Natural killer cell (primary cell): ENCODE results near the genes MFAP2 and RCC2.

DNA sequence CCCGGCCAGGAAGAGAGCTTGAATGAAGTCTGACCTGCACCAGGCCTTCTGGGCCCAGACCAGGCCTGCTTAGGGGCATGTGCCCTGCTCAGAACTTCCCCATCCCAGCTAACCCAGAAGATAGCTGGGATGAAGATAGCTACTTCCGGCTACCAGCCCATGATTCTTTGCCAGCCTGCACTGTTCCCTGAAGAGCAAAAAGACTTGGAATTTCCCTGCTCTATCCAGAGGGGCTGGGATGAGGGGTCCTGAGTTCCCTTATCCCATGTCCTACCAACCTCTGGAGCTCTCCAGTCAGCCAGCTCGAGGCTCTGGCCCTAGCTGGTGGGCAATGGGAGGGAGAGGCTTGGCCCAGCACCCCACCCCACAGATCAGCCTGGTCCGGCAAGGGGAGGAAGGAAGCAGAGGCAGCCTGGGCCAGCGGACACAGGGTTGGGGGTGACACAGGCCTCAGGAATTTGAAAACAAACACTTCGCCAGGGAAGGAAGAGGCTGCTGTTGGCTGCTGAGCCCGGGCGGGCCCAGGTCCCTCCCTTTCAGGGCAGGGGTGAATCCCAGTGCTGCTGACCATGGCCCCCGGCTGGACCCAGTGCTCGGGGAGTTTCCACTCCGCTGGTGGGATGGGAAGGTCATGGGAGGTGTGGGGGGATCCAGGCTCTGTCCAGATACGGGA, 25.9 kb upstream of the EPHA2 start:
- PRO-cap, result no peak

DNA sequence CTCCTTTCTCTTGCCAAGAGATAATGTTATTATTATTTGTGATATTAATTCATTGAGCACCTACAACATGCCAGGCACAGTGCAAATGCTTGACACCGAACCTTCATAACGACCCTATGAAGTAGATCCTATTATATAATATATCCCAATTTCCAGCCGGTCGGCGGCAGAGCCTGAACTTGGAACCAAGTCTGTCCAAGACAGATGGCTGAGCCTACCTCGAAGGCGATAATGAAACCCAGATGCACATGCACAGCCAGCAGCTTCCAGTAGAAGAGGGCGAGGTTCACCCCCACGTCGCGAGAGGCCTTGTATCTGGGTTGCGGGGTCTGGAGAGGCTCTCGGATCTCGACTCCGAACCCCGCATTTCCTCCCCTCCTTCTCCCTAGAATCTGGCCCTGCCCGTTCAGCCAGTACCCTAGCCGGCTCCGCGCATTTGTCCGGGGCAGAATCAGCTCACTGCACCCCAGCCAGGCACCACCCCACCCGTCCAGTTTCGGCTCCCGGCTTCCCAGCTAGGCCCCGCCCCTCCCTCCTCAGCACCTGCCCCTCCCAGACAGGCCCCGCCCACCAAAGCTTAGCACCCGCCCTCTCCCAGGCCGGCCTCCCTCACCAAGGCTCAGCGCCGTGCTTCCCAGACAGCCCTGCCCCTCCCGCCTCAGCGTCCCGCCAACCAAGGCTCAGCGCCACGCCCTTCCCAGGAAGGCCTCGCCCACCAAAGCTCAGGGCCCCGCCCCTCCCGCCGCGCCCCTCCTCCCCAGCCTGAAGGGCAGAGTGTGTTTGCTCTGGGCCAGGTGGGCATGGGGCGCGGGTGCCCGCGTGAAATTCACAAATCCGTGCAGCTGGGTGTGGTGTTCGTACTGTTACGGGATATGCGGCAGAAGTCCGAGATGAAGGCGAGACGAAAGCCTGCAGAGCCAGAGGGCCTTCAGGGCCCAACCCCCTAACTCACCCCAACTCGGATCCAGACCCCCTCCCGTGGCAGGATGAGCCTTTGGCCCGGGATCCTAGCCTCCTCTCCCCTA, 4.8 kb upstream of the ARHGEF19 start:
- PRO-cap, result no peak

GRCh38 chr1:16249797-16250291, 12.9 kb upstream of the CPLANE2 start:
- PRO-cap, result no peak

GRCh38 chr1:16289426-16290149, 52.6 kb upstream of the CPLANE2 start:
- PRO-cap, result no peak

- PRO-cap, result no peak
Observed at GRCh38 chr1:16342566-16343031, 9.7 kb downstream of the FBXO42 start.

DNA sequence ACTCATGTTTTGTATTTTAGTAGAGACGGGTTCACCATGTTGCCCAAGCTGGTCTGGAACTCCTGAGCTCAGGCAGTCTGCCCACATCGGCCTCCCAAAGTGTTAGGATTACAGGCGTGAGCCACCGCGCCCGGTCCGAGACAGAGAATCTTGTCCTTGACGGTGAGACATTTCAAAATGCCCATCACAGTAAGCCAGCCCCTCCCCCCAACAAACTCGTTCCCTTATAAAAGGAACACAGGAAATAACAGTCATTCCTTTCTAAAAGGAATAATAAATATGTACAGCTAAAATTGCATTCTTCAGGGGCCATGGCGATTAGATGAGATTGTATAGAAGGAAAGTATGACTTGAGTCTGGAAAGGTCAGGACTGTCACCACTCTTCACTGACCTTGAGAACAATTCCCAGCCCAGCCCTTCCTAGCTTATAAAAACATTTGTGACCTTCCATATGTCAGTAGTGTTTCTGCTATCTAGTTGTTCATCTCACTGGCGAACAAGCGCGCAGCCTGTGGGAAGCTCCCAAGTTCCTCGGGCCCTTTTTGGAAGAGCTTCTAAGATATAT, 8.5 kb downstream of the SZRD1 start:
- PRO-cap, result no peak

DNA sequence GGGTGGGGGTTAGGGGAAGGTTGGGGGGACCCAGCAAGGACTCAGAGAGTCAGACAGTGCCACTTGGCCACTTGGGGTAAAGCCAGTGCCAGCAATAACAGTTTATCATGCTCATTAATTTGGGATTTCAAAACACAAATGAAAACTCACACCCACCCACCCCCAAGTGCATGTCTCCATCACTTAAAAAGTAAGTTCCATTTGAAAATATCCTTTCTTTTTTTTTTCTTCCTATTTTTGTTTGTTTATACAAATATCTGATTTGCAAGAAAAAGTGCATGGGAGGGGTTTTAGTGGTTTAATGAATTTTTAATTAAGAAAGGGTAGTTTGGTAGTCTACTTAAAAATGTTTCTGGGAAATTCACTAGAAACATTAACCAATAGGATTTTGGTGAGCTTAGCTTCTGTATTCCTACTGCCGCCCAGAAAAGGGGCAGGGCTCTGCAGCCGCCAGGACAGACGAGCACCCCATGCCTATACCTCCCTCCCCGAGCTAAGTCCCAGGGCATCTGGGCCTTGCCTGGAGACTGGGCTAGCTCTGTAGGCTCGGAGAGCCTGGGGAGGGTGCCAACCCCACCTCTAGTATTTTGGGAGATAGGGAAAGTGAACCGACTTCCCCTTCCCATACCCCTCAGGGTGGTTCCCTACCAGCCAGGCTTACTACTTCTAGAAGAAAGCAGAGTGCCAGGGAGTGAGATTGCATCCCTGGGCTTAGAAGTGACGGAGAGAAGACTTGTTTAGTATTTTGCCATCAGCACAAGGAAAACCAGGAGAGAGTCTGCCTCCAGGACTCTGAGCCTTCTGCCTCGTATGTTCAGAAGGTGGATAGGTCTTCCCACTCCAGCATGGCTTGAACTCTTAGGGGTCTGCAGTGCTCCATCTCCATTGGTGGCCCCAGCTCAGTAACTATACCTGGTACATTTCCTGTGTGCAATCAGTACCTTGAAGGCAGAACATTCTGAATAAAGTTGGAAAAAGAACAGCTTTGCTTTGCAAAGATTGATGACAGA, 28.7 kb downstream of the SZRD1 start:
- PRO-cap, result no peak

DNA sequence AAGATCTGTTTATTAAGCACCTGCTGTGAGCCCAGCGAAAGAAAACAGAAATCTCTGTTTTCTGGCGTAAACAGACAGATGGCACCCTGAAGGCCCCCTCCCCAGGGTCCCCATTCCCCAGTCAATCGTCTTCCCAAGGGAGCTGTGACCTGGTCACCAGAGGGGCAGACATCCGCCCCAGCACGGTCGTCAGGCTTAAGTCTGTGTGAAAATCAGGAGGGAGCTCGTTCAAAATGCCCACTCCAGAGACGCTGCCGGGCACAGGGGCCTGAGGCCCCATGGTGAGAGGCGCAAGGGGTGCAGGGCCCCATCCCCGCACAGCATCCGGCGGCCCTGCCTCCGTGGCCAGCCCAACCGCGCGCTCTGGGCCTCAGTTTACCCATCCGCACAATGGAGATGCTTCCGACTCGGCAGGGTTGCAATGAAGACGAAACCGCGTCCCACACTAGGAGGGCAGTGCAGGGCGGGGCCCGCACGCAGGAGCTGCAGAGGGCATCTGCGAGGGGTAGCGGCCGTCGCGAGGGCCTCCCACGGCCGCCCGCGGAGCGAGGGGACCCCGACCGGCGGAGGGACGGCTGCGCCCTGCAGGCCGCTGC, 57.9 kb downstream of the NECAP2 start:
- PRO-cap, result no peak

DNA sequence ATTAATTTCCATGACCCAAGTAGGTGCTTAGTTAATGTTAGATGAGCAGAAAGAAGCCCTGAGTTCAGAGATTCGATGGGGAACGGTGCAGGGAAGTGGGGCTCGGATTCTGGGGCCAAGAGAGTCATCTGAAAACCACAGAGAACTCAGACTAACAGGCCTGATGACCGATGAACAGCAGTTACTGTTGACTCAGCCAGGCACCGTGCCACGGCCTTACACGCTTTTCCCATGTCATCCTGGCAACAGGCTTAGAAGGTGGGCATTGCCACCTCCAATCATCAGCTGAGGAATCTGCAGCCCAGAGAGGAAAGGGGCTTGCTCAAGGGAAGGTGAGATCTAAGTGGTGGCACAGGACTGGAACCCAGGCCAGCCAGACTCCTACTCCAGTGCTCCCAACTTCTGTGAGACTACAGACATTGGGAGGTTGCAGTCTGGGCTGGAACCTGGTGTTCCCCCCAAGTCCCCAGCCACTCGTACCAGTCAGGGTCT, 182.9 kb downstream of the NECAP2 start:
- PRO-cap, result no peak

DNA sequence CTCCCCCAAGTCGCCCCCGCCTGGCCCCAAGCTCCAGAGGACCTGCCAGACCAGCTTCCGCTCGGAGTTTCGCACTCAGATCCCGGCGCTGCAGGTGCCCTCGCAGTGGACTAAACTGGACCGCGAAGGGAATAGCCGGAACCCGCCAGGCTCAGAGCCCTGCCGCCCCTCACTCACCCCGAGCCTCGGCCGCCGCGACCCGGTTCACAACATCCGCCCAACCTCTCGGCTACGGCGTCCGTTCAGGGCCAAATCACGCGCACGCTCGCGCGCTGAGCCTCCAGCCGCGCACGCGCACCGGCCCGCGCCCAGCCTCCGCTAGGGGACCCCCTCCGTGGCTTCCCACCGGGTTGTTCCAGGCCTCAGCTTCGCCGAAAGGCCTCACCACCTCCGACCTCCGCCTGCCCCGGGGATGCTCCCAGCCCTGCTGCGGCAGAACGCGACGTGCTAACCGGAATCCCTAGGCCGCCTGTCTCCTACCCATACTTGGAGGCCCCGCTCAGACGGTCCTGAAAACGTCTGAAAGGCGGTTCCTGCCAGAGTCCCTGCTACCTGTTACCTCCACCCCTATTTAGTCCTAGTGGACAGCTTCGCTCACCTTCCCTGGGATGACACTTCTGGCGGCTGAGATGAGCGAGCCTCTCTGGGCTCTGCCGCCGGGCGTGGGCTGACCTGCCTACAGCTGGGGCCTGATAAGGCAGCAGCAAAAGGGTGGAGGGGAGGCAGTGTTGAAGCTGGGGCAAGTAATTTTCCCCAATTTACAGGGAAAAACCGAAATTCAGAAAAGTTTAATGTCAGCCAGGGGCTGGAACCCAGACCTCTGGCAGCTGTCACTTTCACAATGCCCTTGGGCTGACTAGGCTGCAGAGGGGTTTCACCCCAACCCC, 204.2 kb downstream of the NECAP2 start:
- PRO-cap, result bidirectional peak, plus-strand start at position 384 of the sequence, minus-strand start at position 227 of the sequence

GRCh38 chr1:16647210-16647944, 206.9 kb downstream of the NECAP2 start:
- PRO-cap, result no peak

GRCh38 chr1:16697127-16697581, 224.6 kb upstream of the CROCC start:
- PRO-cap, result no peak

DNA sequence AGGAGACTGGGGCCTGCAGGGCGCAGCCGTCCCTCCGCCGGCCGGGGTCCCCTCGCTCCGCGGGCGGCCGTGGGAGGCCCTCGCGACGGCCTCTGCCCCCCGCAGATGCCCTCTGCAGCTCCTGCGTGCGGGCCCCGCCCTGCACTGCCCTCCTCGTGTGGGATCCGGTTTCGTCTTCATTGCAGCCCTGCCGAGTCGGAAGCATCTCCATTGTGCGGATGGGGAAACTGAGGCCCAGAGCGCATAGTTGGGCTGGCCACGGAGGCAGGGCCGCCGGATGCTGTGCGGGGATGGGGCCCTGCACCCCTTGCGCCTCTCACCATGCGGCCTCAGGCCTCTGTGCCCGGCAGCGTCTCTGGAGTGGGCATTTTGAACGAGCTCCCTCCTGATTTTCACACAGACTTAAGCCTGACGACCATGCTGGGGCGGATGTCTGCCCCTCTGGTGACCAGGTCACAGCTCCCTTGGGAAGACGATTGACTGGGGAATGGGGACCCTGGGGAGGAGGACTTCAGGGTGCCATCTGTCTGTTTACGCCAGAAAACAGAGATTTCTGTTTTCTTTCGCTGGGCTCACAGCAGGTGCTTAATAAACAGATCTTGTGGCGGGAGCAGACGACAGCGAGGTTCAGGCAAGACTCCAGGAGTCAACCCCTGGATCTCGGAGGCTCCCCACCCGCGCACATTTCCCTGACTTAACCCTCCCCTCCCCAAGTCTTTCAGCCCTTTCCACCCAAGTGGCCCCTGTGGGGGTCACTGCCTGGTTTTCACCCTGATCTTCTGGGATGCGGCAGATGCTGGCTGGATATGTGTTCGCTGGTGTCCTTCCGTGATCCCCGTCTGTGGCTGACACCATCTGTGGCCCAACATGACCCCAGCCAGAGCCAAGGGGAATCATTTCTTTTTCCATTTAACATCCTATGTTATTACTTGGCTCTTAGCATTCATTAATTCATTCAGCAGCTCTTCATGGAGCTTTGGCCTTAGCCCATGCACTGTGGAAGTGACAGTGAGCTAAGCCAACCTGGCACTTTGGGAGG, 7.0 kb upstream of the CROCC start:
- PRO-cap, result bidirectional peak, plus-strand start at position 176 of the sequence, minus-strand start at position 114 of the sequence

DNA sequence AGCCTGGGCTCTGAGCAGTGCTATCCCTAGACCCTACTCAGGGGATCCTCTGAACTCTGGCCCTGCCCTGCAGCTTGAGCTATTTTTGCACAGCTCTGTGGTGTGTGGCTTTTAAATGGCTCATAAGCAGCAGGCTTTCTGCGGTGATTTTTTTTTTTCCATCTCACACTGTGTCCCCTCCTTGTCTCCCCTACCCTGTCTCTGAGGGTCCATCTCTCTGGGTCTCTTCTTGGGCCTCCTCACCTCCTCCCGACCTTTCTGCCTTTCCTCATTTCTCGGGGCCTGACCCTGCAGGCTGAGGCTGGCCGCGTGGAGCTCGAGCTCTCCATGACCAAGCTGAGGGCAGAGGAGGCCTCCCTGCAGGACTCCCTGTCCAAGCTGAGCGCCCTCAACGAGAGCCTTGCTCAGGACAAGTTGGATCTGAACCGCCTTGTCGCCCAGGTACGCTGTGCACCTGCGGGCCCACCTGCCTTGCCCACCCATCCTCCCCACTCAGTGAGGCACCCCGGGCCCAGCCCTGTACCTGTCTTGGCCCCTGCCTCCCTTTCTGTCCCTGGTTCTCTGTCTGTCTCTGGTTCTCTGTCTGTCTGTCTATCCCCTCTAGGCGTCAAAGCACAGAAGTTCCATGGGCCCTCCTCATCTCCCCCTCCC, 24.4 kb downstream of the CROCC start:
- PRO-cap, result no peak

DNA sequence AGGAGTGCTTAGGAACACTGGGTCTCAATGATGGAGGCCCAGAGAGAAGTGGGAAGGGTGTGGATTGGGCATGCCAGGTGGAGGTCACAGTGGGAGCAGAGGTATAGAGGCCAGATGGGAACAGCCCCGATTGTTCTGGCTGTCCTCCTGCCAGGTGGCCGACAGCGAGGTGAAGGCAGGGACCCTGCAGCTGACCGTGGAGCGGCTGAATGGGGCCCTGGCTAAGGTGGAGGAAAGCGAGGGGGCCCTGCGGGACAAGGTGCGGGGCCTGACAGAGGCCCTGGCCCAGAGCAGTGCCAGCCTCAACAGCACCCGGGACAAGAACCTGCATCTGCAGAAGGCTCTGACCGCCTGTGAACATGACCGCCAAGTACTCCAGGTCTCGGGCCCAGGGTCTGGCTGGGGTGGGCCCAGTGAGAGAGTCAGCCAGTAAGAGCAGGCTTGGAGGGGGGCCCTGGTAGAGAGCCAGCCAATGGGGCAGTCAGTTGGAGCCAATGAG, 11.4 kb downstream of the MFAP2 start:
- PRO-cap, result no peak

DNA sequence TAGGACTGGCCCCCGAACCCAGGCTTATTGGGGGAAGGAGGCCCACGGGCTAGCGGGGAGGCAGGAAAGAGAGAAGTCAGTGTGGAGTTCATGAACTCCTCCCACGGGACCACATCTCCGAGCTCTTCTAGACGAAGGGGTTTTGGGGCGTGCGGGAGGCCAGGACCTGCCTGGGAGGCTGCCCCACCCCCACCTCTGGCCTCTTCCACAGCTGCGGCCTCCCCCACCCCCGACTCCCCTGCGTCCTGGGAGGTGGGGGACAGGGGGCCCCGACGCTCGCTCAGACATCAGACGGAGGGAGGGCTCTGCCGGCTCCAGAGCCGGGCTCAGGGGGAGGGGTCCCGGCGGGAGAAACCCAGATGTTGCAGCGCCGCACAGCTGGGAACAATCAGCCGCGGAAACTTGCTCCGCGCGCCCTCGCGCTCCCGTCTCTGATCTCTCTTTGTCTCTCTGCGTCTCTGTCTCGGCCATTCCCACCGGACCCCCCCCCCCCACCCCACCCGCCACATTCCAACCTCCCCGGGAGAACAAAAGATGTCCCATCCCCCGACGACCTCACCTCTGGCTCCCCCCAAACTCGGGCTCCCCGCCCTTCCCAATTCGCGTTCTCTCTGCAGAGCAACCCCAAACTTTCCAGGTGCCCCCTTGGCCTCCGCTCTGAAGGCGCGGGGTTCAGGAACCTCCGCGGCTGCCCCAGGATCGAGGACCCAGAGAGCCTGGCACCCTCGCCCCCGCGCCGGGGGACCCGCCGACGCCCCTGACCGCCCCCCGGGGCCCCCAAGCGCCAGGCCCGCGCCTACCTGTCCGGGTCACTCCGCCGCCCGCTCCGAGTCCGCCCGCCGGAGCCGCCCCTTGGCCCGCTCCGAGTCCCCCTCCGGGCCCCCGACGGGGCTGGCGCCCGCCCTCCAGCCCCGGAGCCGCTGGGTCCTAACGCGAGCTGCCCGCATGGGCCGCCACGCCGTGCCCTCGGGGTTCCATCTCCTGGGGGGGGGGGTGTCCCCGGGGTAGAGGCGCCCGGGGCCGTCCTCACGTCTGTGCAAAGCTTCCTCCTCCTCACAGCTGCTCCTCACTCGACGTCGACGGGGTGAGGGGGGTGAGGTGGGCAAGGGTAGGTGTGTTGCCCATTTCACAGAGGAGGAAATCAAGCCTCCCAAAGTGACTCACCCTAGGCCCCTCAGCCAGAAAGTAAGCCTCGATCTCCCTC, at the start of gene MFAP2:
TSS of gene MFAP2 (minus strand) at position 834 of the 1,204 bp plus-strand sequence.
- PRO-cap, result no peak

- PRO-cap, result no peak
Observed at GRCh38 chr1:17075482-17075777, 21.6 kb upstream of the SDHB start.

GRCh38 chr1:17250728-17251052, 1.8 kb downstream of the PADI3 start:
- PRO-cap, result no peak

GRCh38 chr1:17427971-17428276, 11.6 kb downstream of the RCC2 start:
- PRO-cap, result no peak

- PRO-cap, result unidirectional peak, minus-strand start at chr1:17439279; unidirectional peak, minus-strand start at chr1:17439328; unidirectional peak, minus-strand start at chr1:17439671
Observed at GRCh38 chr1:17439103-17440318, at the start of gene RCC2. Gene RCC2 (minus strand): TSS chr1:17439677.